Metastatic Lung Carcinoma in the Adrenal Gland (tissue), 1 donor: ENCODE data around the genes NPIPA2 and MYH11.

DNA sequence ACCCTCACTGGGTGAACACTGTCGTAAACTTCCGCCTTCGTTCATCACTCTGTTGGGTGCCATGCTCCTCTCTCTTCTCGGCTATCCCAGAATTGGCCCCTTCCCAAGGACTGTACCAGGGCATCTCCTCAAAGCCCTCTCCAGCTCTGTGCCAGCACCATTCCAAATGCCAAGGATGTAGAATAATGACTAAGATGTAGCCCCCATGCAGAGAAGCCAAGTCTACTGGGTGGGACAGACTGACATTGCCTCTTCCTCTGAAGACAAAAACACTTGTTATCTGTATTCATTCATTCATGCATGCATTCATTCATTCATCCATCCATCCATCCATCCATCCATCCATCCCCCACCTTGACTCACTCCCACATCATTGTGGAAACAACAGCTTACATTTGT, 99.4 kb downstream of the PARN start:
- PRO-cap, result no peak

DNA sequence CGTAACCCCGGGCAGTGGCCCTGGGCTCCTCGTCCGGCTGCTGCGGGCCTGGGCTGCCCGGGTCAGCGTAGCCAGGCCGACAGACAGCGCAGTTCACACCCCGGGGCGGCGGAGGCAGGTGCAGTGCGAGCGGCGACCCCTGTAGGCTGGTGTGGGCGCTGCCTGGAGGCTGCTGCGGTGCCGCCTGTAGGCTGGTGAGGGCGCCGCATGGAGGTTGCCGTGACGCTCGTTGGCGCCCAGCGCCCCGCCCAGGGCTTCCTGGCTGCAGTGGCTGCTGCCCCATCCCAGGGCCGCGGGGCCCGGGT, at the start of gene NPIPA2:
TSS of gene NPIPA2 (plus strand) at position 251 of the 305 bp plus-strand sequence.
- PRO-cap, result no peak

- PRO-cap, result no peak
Observed at GRCh38 chr16:14917972-14918877, 19.0 kb upstream of the NPIPA1 start.

DNA sequence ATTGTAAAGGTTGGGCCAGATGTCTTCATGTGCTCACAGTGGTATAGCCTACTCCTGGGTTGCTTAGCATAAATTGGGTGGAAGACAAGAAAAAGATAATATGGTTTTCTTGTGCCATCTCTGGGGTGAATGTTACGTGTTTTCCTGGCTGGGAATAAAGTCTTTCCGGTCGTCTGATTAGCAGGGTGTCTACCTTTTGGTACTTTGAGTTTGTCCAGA, 1.5 kb downstream of the PDXDC1 start:
- PRO-cap, result no peak

DNA sequence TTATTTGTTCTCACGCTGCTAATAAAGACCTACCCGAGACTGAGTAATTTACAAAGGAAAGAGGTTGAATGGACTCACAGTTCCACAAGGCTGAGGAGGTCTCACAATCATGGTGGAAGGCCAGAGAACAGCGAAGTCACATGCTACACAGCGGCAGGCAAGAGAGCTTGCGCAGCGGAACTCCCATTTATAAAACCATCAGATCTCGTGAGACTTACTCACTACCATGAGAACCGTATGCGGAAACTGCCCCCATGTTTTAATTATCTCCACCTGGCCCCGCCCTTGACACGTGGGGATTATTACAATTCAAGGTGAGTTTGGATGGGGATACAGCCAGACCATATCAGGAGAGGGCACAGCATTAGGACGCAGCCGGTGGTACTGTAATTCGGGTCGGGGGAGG, 121.1 kb downstream of the NPIPA5 start:
- PRO-cap, result no peak

DNA sequence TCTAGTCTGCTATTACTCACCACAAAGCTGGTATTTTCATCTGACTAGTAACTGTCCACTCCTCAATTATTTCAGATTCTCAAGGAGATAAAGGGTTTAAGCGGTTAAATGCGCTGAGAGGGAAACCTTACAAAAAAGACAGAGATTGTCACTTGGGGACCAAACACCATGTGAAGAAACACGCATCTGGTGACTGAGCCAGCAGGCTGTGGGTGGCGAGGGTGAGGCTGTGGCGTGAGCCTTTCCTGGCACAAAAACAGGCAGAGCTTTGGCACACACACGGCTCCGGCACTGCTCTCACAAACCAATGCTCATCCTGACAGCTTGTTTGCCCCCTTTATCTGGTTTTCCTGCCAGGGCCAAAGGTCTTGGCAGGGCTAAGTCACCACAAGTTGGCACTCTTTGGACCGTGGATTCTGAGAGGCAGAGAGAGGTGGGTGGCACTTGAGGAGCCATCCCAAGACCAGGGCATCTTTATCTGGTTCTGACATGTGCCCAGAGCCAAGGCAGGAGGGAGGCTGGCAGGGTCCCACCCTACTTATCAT, 38.0 kb downstream of the MARF1 start:
- PRO-cap, result no peak

DNA sequence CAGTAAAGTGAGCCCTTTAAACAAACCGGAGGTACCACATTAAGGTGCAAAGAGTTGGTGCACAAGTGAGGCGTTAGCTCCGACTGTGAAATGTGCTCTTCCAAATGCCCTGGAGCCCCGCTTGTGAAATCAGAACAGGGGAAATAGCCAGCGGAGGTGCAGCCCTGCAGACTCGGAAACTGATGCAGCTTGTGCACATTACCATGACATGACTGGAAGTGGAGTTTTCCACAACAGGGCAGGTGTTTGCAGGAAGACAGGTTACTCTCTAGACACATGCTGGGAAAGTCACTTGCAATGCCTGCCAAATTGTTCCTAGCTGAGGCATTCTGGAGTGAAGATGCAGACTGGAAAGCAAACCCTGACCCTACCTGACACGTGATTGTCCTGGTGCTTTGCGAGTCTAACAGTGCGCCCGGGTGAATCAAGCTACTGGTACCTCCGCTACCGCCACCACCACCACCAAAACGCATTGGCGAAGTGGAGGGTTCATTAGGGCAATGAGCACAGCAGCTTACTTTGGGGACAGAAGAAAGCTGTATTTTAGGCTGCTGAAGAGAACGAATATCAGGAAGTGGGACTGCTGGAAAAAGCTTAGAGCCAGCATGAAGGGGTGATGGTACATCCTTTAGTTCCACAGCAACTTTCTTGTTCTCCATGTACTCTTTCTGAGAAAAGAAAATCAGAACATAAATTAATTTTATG, 7.1 kb downstream of the MARF1 start:
- PRO-cap, result no peak

DNA sequence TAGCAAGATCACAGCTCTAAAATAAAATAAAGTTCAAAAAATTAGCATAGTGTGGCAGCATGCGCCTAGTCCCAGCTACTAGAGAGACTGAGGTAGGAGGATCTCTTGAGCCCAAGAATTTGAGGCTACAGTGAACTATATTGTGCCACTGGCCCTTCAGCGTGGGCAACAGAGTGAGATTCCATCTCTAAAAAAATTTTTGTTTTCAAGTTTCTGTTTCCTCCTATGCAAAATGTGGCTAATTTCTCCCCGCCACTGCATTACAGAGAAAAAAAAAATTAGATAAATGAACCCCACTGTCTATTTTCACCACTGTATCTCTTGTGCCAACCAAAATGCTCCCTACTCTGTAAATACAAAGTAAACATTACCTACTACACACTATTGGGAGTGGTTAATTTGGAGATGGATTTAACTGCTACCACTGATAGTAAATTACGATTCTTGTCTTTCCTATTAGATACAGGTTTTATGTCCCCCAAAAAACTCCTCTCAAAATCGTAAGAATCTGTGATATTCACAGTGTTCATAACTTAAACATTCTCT, 2.0 kb downstream of the MARF1 start:
- PRO-cap, result no peak

GRCh38 chr16:15641901-15642930, 738 bp downstream of the MARF1 start:
- PRO-cap, result bidirectional peak, plus-strand start at chr16:15642754, minus-strand start at chr16:15642605

DNA sequence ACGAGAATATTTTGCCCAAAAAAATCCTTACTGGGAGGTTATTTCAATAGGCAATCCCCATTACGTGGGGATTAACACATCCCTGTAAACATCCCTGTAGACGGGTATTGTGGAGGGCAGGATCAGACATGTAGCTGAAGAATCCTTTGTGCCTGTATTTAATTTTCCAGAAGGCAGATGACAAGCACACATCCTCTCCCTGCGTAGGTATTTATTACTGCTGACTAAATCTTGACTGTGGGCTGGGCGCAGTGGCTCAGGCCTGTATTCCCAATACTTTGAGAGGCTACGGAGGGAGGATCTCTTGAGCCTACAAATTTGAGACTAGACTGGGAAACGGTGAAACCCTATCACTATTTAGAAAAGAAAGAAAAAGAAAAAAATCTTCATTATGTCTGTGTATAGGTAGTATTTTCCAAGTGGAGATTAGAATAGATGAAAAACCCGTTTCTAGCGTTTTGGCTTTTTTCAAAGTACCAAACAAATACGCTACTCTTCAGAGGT, 1.4 kb upstream of the MARF1 start:
- PRO-cap, result bidirectional peak, plus-strand start at position 281 of the sequence, minus-strand start at position 130 of the sequence

- PRO-cap, result no peak
Observed at GRCh38 chr16:15724492-15725092, 74.5 kb downstream of the NDE1 start.

GRCh38 chr16:15847617-15847872, 9.3 kb downstream of the MYH11 start:
- PRO-cap, result no peak

GRCh38 chr16:15856855-15857599, at the start of gene MYH11:
TSS of gene MYH11 (minus strand) at chr16:15857028.
- PRO-cap, result unidirectional peak, minus-strand start at chr16:15857027

- PRO-cap, result no peak
Observed at GRCh38 chr16:15958595-15959265, 9.3 kb downstream of the ABCC1 start.

GRCh38 chr16:15961561-15962109, 12.2 kb downstream of the ABCC1 start:
- PRO-cap, result no peak

DNA sequence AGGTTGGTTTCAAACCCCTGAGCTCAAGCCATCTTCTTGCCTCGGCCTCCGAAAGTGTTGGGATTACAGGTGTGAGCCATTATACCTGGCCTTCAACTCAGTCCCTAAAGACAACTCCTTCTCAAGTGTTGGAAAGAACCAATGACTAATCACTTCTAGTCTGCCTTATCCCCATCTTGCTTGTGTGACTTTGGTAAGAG, 21.3 kb downstream of the ABCC1 start:
- PRO-cap, result no peak

- PRO-cap, result no peak
Observed at GRCh38 chr16:16038135-16038490, 88.7 kb downstream of the ABCC1 start.

- PRO-cap, result no peak
Observed at GRCh38 chr16:16041097-16042114, 92.0 kb downstream of the ABCC1 start.

DNA sequence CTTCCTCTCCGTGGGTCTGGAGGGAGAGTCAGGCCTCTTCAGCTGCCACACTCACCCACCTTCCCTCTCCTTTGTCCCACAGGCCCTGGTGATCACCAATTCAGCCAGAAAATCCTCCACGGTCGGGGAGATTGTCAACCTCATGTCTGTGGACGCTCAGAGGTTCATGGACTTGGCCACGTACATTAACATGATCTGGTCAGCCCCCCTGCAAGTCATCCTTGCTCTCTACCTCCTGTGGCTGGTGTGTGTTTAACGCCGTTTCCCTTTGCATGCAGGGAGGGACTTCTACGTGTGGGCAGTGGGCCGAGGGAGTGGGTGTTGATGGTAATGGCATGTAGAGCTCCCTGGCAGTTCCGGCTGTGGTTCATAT, 98.6 kb downstream of the ABCC1 start:
- PRO-cap, result no peak

DNA sequence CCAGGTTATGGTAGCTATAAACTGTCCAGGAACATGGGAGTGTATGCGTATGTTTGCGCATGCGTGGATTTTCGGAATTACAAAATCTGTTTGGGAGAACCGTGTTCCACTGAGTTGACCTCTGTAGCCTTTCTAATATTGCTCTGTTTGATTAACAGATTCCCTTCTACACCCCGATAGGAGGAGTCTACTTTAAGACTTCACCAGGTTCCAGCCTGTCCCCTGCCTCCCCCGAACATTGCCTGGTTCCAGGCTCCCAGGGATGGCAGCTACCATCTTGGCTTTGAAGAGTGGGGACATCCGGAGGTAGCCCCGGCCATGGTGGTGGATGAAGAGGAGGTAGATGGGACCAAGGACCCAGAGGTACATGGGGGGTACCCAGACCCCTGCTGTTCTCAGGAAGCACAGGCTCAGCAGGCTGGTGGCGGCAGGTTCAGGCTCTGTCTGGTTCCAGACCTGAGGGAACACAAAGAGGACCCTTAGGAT, 1.9 kb downstream of the ABCC6 start:
- PRO-cap, result no peak